Mesenchymal stem cell of adipose (primary cell): ENCODE measurements around a stretch of chr17.

GRCh38 chr17:82629189-82630061 lies 18.8 kb downstream of the WDR45B start:
- CAGE, long polyA plus RNA, result no peak

GRCh38 chr17:82658354-82658880 lies 10.2 kb upstream of the WDR45B start:
- CAGE, long polyA plus RNA, result no peak

DNA sequence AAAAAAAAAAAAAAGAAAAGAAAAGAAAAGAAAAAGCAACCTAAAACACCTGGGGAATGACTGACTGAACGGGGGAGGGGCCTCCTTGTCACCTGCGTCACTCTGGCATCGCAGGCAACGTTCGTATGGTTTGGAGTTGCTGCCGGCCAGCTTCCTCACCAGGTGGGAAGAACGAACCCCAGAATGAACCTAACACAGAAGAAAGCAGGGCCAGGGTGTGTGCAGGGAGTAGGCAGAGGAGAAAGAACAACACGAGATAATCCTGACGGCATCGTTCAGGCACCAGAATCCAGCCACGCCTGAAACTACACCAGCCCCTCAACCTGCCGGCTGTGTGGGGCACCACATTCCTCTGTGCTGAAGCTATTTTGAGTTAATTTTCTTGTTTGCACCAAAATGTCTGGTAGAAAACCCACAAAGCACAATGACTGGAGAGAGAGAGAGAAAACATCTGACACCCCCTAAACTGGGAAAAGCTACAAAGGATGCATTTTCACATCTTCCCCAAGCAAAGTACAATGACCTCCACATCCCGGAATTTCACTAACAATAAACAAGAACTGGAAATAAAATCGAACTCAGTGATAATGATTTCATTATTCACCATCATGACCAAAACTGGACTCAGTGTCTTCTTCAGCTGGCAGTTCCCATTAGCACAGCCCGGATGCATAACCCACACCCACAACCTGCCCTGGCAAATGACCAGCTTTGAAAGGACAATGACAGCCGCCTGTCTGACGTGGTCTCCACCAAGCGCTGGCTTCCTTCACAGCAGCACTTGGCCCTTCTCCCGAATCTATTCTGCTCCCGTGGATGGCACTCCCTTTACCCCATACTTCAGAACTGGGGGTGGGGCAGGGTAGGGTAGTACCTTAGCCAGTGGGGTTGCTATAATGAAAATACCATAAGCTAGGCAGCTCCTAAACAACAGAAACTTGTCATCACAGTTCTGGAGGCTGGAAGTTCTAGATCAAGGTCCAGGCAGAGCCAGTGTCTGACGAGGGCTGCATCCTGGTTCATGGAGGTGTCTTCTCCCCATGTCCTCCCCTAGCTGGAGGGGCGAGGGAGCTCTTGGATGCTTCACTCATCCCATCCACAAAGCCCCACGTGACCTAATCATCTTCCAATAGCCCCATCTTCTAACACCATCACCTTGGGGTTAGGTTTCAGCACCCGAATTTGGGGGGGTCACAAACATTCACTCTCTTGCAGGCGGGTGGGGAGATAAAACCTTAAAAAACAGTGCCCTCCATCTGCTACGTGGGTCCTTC lies 23.4 kb downstream of the RAB40B start:
- CAGE, long polyA plus RNA, result no peak

DNA sequence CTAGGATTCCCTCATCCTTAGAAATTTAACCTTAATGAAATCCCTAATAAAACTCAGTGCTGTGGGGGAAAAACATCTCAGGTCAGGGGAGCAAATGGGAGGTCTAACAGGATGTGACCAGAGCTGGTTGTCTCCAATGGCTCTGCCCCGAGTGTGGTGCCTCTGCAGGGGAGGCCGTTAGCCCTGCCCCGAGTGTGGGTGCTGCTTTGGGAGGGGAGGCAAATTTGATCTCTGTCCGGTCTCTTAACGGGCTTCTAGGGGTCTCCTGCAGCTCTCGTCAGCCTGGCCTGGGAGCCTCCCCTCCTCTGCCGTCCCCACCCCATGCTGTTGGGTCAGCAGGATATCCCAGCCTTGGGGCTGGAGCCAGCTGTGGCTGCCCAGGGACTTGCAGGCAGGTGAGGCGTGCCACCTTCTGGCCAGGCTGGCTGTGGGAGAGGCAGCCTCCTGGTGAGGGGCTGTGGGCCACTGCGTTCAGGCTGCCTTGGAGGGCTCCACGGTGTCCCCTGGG lies 34.4 kb downstream of the TBCD start:
- CAGE, long polyA plus RNA, result no peak

DNA sequence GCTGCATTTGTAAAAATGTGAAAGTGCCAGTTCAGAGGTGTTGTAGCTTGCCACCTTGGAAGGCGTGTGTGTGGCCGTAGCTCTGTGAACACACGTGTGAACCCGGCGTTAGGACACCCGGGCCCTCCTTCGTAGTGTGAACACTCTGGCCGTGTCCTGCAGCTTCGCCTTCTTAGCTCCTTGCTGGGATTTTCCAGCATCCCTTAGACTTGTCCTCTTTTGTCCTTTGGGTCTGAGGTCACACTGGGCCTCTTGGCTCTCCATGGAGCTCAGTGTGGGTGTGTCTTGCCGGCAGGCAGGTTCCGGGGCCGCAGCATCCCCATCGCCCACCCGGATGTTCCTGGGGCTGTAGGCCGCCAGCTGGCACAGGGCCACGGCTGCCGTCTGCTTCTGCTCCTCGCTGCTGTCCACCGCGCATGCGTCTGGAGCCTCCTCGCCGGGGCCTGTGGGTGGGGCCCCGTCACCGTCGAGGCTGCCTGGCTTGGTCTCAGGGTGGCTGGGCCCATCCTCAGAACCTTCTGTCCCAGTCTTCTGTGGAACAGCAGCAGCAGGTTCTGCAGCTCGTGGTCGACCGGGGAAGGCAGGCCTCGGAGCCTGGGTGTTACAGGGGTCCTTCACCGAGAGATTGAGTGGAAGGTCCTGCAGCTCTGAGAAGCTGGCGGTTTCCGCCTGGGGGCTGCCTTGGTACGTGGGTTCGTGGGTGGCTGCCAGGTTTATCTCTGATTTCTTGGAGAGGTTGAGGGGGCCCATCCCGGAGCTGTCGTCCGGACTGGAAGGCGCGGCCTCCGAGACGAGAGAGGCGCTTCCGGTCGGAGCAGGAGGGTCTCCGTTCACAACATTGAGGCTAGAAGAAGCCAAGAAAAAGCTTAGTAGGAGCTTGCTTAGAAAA lies 9.5 kb downstream of the ZNF750 start:
- CAGE, long polyA plus RNA, result no peak

DNA sequence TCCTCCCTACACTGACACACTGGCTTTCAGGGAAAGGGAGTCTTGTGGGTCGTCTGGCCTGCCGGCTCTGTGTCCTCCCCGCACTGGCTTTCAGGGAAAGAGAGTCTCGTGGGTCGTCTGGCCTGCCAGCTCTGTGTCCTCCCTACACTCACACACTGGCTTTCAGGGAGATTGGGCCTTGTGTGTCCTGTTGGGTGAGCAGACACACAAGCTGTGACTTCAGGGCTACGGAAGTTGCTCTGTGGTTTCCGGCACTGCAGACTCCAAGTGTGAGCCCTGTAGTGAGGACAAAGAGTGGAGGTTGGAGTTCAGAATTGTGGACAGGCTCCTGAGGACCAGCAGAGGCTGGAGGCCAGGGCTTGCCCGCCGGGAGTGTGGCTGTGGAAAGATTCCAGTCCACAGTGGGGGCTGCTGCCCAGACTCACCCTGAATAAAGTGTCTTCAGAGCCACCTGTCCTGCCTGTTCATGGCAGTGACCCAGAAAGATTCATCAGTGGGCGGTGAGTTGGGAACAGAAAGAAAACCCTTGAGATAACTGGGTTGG lies 19.6 kb upstream of the ZNF750 start:
- CAGE, long polyA plus RNA, result no peak

GRCh38 chr17:82888856-82889180 lies 49.0 kb upstream of the ZNF750 start:
- CAGE, long polyA plus RNA, result no peak

DNA sequence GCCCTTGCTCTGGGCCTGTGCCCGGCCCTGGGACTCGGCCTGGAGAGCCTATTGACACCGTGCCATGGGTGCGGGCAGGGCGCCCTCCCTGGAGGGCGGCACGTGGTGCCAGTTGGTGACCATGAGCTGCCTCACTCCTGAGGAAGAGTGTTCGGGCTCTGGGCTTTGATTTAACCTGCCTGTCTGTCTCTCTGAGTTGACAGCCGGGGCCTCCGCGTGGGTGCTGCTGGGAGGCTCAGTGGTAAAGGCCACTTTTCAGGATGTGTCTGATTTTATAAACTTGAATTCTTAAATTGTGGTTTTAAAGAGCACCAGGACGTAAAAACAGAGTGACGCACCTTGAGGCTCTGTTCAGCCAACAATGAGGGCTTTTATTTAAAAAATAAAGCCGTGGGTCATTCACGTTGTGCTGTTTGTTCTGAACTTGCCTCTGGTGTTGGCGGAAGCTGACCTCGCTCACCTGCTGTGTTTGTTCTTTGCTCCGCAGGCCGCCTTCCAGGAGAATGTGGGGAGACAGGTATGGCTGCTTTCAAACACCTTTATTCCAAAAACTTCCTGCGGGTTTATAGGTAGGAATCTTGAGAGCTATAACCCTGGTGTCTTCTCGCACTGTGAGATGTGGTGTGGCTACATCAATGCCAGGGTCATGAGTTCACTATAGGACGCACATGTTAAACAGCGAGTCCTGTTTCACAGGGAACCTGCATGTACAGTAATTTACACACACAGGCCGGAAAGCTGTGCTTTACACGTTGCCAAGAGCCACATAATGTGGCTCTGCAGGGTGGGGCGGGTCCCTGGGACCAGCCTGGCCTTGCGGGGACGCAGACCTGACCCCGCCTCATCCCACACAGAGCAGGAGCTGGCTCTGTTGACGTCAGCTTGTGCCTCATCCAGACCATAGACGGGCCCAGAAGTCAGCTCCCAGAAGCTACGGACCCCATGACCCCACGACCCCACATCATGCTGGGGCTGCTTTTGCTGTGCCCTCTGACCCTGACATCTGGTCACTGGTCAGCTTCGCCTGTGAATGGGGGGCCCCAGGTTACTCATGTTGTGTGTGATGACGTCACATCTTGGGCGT lies 49.7 kb upstream of the ZNF750 start:
- CAGE, long polyA plus RNA, result no peak

DNA sequence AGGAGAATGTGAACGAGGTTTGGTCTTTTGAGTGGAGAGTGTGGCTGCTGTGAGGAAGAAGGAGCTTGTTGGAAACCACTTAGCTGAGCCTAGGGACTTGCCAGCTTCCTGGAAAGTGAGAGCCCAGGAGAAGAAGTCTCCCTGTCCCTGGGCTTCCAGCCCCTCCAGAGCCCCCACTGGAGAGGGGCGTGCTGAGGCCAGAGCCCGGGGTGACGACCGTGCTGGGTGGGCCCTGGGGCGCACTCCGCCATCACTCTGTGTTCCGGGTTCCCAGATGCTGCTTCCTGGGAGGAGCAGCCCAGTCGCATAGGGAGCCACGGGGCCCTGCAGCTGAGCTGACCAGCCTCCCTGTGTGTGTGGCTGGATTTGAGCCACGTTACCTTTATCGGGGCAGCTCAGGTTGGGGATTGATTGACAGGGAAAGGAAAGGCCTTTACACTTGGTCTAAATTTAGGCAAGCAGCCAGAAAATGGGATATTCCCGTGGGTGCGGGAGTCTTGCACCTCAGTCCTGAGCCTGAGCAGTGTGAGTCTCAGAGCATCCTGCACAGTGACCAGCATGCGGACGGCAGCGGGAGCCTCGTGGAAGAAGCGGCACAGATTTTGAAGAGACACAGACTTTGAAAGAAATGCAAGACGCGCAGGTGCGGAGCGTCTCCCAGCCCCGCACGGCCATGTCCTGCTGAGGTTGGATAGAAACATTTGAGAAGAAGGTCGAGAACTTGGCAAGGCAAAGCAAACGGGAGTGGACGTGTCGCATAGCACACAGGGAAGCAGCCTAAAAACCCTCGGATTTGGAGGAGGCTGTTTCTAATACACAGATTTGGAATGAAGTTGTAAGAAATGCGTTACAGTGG lies 51.3 kb upstream of the ZNF750 start:
- CAGE, long polyA plus RNA, result no peak

GRCh38 chr17:82931588-82931956 lies 91.8 kb upstream of the ZNF750 start:
- CAGE, long polyA plus RNA, result no peak

- CAGE, long polyA plus RNA, result no peak
Observed at GRCh38 chr17:83073322-83074303, 5.8 kb upstream of the METRNL start.

GRCh38 chr17:83080304-83080469 lies 778 bp downstream of the METRNL start:
- CAGE, long polyA plus RNA, result no peak

DNA sequence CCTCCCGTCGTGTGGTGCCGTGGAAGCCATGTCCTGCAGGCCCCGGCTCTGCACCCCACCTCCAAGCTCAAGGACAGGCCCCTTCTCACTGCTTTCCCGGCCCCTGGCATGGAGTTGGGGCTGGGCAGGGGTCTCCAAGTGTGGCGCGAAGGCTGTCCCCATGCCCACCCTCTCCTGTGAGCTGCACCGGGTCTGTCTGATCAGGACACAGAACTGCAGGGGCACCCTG lies 14.2 kb downstream of the METRNL start:
- CAGE, long polyA plus RNA, result no peak

DNA sequence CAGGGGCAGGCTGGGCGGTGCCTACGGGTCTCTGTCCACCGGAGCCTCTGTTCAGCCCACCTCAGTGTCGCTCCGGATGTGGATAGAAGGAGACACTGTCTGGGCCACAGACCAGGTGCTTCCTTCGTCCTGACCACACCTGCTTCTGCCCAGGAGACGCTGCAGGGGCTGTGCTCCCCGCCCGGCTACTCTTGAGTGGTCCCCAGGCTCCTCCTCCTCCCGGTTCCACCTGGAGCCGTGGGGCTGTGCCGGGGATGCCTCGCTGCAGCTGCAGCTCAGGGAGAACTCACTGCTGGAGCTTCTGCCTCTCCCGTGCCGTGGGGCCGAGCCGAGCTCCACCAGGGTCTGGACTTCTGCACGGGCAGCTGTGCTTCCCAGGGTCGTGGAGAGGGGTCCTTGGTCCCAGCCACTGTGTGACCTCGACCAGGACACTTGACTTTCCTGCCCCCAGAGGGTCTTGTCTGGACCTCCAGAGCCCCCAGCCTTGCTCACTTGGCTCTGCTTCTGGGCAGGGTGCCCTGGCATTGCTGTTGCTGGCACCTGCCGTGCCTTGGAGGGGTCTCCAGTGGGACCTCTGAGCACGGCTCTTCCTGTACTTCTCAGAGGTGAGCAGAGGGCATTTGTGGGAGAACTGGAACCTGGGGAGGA lies 21.7 kb downstream of the METRNL start:
- CAGE, long polyA plus RNA, result no peak

DNA sequence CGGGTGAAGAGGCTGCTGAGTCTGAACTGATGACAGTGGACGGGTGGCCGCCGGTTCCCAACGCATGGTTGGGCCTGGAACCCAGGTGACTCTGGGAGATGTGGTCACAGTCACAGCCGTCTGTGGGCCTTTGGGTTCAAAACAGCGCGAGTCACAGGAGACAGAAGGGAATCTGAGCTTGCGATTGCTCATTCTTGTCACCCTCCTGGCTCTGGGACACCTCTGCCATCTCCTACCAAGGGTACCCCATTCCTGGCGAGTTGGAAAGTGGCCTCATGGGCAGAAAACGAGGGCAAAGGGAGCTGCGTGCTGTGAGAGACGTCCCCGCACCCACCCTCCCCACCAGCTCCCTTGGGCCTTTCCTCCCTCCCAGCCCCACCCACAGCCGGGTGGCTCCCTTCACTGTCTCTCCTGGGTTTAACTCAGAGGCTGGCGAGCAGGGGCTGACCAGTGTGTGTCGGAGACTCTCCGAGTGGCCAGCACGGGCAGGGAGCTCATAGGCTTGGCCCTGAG lies 26.0 kb downstream of the METRNL start:
- CAGE, long polyA plus RNA, result no peak

DNA sequence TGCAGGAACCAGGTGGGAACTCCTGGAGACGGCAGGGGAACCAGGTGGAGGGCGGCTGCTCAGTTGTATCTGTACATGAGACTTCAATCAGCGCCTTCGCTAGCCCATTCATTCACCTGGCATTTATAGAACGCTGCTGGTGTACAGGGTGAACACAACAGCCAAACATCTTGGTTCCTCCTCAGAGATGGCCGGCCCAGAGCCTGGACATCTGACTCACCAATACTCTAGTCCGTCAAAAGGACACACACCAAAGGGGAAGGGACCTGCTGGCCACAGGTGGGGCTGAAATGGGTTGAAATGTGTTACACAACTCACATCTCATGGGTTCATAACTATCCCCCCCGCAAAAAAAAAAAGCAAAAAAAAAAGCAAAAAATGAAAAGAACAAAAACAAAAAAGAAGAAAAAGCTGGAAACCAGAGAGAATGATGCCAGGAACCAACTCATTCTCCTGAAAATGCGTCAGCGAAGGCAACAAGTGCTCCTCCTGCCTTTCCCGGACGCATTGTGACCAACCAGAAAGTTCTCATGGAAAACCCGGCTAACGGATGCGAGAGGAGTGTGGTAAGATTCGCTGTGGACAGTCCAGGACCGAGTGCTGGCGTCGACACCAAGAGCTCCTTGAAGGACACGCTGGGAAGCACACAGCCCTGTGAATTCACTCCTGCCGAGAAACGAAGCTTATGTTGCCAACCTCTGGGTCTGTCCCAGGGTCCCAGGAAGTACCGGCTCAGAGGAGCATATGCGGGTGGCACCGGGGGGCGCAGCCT lies 43.3 kb downstream of the METRNL start:
- CAGE, long polyA plus RNA, result no peak

DNA sequence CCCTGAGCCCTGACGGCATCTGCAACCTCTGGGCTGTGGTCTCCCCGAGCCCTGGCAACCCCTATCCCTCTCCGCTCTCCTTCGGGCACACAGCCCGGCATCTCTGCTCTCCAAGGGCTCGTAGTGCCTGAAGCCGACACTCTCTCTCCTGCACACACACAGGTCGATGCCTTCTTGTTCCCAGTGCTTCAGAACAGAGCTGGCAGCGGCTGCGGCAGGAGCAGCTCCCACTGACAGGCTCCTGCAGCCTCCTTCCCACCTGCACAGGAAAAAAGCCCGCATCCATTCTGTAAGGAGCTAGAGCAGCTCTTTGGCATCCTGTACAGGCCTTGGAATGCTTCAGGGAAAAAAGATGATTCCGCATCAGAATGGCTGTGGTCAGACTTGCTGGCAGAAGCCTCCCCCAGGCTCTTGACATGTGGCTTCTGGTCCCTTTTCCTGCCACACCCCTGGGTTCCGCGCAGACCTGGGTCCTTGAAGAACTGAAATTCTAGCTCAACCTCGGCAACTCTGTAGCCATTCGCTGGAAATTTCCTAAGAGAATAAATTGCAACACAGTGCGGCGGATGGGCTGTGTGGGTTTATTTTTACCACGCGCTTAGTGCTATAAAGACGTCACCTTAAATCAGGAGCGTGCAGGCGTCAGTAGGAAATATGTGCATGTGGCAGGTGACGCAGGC lies 46.0 kb downstream of the METRNL start:
- CAGE, long polyA plus RNA, result no peak

DNA sequence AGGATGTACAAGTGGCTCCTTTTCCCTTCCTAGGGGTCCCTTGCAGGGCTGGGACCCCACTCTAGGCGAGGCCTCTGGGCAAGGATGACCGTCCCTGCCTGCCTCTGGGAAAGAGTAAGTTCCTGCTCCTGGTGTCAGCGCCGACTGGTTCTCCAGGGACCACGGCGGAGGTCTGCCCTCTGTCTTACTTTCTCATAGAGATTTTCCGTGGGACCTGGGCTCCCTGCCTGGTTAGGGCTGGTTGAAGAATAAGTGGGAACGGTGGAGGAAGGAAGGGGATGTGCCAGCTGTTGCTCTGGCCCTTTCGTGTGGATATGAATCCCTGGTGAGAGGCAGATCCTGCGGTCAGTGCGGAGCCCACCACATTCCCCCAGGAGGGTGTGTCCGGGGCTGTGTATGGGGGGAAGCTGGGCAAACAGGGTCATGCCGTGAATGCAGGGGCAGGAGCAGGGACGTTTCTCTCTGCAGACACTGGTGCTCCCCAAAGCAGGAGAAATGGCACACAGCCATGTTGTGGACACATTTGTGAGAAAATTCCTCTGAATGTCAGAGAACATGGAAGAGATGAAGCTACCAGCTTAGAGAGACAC lies 124.4 kb downstream of the METRNL start:
- CAGE, long polyA plus RNA, result no peak